NALM6 (cell line): ENCODE measurements around the genes MEOX1, SLC25A39, FAM171A2 and HEXIM2.

DNA sequence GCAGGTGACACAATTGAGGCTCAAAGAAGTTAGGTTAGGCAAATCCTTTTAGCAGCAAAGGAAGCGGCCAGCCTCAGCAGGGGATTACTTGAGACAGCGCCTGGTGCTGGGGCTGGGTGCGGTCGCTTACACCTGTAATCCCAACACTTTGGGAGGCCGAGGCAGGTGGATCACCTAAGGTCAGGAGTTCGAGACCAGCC lies 18.7 kb upstream of the DHX8 start:
- PRO-cap = no peak

DNA sequence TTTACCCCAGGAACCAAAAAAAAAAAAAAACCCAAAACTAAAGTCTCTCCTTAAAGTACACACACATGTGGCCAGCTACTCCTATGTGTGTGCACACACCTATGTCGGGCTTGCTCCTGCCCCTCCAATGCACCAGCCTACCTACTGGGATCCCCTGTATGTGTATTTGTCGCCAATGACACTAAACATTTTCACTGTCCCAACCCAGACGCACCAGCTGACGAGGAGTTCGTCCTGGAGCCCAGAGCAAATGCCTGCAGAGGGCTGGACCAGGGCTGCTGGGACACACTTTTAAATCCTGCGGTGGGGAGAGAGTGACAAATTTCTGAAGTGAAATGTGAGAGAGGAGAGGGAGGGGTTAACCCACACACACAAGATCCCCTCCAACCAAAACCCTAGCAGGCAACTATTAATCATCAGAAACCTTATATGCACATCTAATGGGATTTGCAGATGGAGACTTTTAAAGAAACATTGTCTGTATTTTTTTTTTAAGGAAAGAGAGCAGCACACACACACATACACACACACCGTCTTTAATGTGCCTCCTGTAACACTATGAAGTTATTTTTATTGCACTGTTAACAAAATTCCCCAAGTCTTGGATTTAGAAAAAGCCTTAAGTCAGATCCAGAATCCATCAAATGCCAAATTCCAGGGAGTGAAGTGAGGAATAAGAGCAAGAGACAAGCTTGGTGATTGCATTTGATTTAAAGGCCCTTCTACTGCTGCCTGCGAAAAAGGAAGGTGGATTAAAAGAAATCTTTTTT lies at the start of gene MEOX1:
MEOX1 (minus strand) TSS at position 266 of the 770 bp plus-strand sequence.
- PRO-cap = no peak

DNA sequence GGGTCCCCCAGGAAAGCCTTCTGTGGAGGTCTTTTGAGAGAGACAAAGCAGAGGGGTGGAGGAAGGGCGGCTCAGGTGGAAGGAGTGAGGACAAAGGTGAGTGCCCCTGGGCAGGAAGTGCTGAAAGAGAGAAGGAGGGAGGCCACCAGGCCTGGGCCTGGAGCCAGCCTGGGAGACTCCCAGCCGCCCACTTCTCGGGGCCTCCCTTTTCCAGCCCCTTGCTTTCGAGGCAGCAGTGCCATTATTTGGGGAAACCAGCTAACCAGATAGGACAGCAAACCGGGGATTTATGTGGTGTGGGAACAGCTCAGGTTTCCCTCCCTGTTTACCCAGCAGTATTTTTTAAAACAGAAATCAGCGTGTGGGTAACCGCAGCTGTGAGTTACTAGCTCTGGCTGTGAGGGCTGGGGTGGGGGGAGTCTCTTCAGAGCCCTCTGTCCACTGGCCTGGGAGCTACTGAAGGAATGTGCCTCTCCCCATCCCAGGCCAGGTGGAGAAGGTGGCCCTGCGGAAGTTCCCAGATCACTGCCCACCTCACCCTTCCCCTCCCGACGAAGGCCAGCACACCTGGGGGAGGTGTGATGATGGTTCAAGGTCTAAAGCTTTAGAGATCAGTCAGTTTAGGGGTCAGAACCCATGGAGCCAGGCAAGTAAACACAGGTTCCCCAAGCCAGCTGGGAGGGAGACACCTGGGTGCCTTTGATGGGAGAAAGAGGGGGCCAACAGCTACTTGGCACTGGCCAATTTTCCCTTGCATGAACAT lies 8.4 kb upstream of the MEOX1 start:
- PRO-cap = no peak

- PRO-cap = no peak
Observed at GRCh38 chr17:43778123-43778544, 643 bp downstream of the DUSP3 start.

DNA sequence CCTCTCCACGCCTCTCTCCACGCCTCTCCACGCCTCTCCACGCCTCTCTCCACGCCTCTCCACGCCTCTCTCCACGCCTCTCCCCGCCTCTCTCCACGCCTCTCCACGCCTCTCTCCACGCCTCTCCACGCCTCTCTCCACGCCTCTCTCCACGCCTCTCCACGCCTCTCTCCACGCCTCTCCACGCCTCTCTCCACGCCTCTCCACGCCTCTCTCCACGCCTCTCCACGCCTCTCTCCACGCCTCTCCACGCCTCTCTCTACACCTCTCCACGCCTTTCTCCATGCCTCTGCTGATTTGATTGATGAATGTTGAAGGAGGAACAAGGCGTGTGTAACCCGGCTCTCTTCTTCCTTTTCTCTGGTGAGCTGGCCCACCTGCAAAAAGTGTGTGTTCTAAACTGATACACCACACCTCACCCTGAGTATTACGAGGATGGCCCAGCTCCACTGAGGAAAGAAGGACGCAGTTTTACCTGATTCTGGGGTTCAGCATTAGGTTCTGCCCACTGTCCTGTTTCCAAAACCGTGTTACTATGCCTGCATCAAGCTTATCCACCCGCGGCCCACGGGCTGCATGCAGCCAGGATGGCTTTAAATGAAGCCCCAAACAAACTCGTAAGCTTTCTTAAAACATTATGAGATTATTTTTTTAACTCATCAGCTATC lies 4.3 kb upstream of the CD300LG start:
- PRO-cap = no peak

DNA sequence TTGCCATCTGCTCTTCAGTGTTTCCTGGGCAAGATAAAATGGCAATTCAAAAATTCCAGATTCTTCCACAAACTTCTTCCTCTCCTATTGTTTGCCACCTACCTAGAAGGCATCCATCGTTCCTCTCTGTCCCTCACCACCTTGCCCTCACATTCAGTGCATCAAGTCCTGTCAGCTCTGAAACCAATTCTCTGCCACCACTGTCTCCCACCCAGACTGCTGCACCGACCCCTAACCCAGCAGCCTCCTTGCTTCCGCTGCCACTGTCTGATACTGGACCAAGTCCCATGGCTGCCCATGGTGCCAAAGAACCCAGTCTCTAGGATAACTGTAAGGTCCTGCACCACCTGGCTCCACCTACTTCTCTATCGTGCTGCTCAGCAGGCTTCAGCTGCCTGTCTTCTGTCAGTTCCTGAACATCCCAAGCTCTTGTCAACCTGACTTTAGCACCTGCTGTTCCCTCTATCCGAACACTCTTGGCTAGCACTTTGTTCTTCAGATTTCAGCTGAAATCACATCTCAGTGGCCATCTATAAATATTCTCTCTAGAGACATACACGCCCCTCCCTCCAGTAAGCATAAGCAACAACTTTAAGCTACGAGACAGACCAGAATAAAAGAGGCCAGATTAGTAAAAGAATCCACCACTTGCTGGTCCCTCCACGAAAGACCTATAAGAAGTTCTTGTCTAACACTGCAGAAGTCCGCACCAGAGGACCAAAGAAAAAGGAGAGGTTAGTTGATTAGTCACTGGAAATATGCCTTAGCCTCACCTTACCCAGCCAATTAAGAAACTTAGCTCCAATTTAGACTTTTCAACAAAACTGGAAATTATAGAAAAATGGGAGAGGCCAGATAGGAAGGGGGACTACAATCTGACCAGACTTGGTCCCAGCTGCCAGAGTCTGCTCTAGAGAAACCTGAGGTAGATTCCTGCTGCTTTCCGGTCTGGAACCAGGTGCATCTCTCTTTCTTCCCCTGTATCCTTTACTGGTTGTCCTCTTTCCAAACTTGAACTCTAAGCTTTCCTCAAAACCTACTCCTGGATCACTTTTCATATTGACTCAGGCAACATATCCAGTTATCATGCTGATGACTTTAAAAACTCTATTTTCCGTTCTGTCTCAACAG lies 15.1 kb upstream of the TMEM101 start:
- PRO-cap = no peak

DNA sequence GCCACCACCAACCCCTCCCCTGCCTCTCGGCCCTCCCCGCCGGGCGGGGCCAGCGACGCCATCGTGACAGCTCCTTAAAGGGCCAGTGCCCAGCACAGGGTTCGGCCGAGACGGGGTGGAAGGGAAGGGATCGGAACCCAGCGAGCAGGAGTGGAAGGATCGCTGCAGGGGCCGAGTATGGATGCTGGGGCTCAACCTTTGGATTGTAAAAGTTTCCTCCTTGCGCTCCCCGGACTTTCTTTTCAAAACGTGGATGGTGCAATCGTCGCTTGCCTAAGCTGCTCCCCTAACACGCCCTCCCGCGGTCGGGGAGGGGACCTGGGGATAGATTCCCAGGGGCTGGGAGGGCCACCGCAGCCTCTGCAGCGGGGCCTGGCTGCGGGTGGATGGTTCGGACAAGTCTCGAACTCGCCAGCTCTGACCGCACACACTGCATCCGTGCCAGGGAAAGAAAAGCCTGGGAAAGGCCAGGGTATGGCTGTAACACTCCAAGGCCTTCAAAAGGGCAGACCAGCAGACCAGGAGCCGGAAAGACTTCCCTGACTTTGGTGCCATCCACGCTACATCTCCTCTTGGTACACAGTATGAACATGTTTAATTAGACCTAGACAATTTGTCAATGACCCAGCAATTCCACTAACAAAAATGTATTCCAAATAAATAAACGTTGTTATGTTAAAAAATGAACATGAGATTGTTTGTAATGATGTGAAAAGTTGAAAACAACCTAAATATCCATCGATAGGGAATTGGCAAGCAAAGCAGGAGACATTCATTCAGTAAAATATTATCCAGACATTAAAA lies 498 bp upstream of the HDAC5 start:
- PRO-cap = bidirectional peak, plus-strand start at position 104 of the sequence, minus-strand start outside the sequence; bidirectional peak, plus-strand start at position 356 of the sequence, minus-strand start at position 249 of the sequence

DNA sequence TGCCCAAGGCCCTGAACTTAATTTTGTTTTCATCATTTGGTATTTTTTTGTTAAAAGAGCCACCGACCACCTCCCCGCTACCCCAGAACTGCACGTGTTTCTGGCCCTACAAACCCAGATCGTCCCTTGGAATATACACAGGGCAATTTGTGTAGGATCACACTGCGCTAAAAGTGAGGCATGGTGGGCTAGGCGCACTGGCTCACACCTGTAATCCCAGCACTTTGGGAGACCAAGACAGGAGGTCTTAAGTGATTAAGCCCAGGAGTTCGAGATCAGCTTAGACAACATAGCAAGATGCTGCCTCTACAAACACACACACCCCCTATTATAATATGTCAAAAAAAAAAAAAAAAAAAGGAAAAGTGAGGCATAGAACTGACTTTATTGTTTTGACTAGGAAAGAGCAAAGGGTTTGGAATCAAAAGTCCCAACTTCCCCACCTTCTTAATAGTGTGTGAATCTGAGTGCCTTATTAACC lies 3.5 kb upstream of the UBTF start:
- PRO-cap = no peak

- PRO-cap = no peak
Observed at GRCh38 chr17:44319486-44320485, 4.8 kb downstream of the SLC25A39 start.

DNA sequence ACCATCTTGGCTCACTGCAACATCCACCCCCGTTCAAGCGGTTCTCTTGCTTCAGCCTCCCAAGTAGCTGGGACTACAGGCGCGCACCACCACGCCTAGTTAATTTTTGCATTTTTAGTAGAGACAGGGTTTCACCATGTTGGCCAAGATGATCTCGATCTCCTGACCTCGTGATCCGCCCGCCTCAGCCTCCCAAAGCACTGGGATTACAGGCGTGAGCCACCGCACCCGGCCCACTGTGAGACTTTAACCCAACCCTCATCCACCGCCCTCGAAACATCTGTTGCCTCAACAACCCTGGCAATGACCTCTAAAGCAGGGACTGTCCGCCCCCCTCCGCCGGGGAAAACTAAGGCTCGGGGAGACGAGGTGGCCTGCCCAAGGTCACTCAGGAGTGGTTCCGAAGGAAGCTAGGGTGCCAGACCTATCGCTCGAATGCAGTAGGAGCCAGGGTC lies 890 bp downstream of the SLC25A39 start:
- PRO-cap = no peak

- PRO-cap = bidirectional peak, plus-strand start at chr17:44324981, minus-strand start at chr17:44324801
Observed at GRCh38 chr17:44324161-44325102, at the start of gene SLC25A39. Gene SLC25A39, minus strand, starts transcription at chr17:44324823.

DNA sequence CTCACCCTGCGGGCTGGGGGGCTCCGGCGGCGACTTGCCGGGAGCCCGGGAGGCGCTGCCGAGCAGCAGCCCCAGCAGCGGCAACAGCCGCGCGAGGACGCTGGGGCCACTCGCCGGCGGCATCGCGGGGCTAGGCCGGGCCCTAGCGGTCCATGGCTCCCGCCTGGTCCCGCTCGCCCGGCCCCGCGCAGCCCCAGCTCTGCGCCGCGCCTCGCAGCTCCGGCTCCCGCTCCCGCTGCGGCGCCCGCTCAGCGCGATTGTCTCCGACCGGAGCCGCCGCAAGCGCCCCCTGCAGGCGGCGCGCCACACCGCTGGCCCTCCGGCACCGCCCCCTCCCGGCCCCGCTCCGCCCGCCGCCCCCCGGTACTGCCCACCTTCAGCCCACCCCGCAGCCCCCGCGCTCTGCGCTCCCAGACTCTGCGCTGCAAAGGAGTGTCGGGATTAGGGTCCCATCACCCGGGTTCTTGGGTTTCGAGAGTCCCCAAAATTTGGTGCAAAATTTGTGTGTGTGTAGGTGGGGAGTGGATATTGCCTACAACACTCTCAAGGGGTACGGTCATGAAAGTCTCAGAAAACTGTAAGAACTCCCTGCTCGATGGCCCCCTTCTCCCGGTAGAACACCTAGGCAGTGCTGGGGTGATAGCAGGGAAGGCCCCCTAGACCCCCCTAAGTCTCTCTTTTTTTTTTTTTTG lies at the start of gene FAM171A2:
FAM171A2 (minus strand) TSS at position 262 of the 692 bp plus-strand sequence.
- PRO-cap = bidirectional peak, plus-strand start at position 413 of the sequence, minus-strand start at position 254 of the sequence

DNA sequence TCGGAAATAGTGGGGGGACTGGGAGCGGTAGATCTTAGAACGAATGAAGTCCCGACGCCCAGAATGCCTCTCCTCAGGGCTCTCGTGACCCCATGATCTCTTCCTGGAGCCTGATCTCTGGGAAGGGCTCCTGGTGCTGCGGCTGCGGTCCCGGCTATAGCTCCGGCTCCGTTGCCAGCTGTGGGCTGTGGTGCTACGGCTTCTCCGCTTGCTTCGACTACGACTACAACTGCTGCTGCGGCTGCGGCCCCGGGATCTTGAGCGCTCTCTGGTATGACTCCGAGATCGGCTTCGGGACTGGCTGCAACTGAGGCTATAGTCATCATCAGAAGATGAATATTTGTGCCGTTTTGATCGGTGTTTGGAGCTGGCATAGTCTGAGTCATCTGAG lies 9.5 kb upstream of the ITGA2B start:
- PRO-cap = no peak

DNA sequence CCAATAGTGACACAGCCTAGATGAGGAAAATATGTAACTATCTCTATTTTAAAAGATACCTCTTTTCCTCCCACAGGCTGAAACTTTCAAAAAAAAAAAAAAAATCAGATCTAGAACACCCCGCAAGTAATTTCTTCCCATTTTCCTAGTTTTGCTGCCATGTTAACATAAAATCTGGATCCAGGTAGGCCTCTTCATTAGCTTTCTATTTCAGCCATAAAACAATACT lies 11.5 kb downstream of the CCDC43 start:
- PRO-cap = no peak

DNA sequence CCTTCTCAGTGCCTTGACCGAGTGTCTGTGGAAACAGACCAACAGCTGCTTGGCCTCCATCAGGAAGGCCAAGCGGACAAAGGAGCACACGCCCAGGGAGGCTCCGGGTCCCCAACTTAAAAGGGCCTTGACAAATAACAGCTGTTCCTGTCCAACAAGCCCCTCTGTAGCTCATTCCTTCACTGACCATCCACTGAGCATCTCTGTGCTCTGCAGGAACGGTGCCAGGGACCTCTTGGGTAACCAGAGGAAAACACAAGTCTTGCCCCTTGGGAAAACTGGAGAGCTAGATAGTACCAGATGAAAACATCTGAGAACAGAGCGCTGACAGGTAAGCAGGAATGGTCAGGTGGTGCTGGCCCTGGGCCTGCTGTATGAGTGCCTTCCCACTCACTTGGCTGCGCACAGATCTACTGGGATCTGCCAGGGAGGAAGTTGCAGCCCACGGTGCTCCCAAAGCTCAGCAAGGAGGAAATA lies 12.7 kb downstream of the DCAKD start:
- PRO-cap = no peak

- PRO-cap = no peak
Observed at GRCh38 chr17:45131744-45132358, 464 bp downstream of the PLCD3 start.

- PRO-cap = bidirectional peak, plus-strand start at chr17:45148475, minus-strand start at chr17:45148172
Observed at GRCh38 chr17:45148013-45148390, 273 bp upstream of the HEXIM1 start.

GRCh38 chr17:45158137-45158396 lies 3.6 kb upstream of the HEXIM2 start:
- PRO-cap = no peak

- PRO-cap = no peak
Observed at GRCh38 chr17:45161761-45162176, at the start of gene HEXIM2. Gene HEXIM2, plus strand, starts transcription at chr17:45161875.

GRCh38 chr17:45171831-45172517 lies 10.3 kb downstream of the HEXIM2 start:
- PRO-cap = no peak